ENCODE measurements around the gene ACBD3.

DNA sequence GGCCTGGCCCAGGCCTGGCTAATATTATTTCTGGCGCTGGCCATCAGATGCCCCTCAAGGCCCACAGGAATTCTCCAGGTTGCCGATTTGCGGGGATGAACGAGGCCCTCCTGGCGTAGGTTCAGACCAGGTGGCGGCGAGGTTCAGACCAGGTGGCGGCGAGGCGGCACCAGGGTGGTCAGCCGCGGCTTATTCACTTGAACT is 425 bp upstream of the PYCR2 start:
- PRO-cap: no peak
- RAMPAGE, long total RNA, 4 experiments: no peak in any of the 4 experiments

GRCh38 chr1:225977249-225978267 is 21.6 kb downstream of the SDE2 start:
- PRO-cap: no peak
- RAMPAGE, long total RNA, 4 experiments: no peak in any of the 4 experiments

GRCh38 chr1:226000743-226001164 is 1.6 kb upstream of the SDE2 start:
- PRO-cap: no peak
- RAMPAGE, long total RNA, 4 experiments: no peak in any of the 4 experiments

DNA sequence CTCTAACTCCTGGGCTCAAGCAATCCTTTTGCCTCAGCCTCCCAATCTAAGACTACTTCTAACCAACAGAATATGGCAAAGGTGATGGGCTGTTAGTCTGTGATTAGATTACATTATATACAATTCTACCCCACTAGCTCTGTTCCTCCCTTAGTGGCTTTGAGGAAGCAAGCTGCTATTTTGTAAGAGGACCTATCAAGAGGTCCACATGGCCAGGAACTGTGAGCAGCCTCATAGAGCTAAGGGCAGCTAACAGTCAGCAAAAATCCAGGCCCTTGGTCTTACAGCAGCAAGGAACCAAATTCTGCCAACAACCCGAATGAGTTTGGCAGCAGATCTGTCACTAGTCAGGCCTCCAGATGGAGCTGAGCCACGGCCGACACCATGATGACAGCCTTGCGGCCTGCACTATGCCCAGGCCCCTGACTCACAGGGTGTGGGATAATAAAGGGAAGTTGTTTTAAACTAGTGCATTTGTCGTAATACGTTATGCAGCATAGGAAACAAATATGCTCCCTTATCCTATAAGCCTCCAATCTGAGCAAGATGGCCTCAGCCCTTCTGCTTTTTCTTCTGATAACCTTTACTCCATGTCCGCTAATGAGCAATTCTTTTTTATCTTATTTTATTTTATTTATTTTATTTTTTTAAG is 28.0 kb upstream of the H3-3A start:
- PRO-cap: bidirectional peak, plus-strand start at position 322 of the sequence, minus-strand start at position 161 of the sequence
- RAMPAGE, long total RNA, 4 experiments: no peak in any of the 4 experiments

GRCh38 chr1:226083292-226084207 is 21.0 kb downstream of the H3-3A start:
- PRO-cap: bidirectional peak, plus-strand start at chr1:226083575, minus-strand start at chr1:226083526; bidirectional peak, plus-strand start at chr1:226084046, minus-strand start at chr1:226083928; unidirectional peak, minus-strand start at chr1:226084145
- RAMPAGE, long total RNA, 4 experiments: no peak in any of the 4 experiments

- PRO-cap: no peak
- RAMPAGE, long total RNA, 4 experiments: no peak in any of the 4 experiments
Measured at GRCh38 chr1:226115353-226115636, 52.8 kb downstream of the H3-3A start.

DNA sequence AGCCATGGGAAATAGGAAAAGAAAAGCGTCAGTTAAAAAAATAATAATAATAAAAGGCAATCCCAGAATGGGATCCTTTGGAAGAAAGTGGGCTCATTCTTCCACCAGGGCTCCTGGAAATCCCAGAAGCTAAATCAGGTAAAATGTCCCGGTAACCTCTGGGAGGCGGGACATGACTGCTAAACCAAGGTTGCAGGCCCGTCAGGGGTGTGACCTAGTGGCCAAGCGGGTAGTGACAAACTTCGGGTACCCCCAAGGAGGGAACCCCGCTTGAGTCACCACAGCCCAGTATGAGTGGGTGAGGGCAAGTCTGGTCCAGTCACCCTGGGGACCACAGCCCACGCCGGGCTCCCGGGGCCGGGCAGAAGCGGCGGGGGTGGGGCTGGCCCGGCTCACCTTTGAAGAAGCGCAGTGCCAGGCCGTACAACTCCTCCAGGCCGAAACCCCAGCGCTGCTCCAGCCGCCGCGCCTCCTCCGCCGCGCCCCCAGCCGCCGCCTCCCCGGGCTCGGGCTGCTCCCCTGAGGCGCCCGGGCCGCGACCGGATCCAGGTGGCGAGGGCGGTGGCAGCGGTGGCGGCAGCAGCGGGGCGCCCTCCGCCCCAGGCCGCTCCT is 441 bp downstream of the ACBD3 start:
- PRO-cap: unidirectional peak, plus-strand start at position 318 of the sequence
- RAMPAGE, long total RNA, 4 experiments: no peak in any of the 4 experiments

DNA sequence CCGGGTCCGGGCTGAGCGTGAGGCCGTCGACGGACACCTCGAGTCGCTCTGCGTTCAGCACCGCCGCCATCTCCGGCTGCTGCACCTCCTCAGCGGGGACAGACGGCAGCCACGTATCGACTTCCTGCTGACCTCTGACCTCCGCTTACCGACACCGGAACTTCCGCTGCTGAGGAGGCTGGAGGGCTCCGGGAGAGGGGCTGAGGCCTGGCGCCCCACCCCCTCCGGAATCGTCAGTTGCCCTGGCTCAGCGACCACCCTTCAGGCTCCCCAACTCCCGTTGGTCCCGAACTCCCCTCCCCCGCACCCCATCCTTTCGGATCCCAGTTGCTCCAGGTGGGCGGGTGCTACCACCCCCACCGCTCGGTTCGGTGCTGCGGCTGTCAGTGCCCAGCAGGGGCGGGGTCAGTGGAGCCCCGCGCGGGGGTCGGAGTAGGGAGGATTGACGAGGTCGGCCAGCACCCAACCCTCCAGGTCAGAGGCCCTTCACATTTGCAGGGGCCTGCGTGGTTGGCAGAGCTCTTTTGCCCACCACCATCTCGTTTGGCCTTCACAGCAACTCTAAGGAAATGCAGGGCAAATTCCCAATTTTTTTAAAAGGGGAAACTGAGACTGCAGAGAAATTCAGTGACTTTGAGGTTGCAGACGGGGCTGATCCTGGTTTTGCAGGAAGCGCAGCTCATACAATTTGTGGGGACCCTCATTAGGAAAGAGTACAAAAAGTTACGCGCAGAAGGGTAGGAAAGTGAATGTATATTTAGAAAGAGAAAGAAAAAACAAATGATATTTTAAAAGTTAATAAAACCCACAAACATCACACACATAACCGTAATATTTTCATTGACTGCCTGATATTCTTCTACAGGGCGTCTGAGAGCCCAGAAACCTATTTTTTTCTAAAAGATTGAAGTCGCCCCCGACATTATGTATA is at the start of gene ACBD3:
Gene ACBD3, minus strand, starts transcription at position 136 of the 931 bp plus-strand sequence.
- PRO-cap: bidirectional peak, plus-strand start at position 169 of the sequence, minus-strand start at position 81 of the sequence; unidirectional peak, minus-strand start at position 563 of the sequence
- RAMPAGE, long total RNA, 4 experiments: no peak in any of the 4 experiments

GRCh38 chr1:226355486-226356739 is 46.9 kb upstream of the LIN9 start:
- PRO-cap: no peak
- RAMPAGE, long total RNA, 4 experiments: no peak in any of the 4 experiments

DNA sequence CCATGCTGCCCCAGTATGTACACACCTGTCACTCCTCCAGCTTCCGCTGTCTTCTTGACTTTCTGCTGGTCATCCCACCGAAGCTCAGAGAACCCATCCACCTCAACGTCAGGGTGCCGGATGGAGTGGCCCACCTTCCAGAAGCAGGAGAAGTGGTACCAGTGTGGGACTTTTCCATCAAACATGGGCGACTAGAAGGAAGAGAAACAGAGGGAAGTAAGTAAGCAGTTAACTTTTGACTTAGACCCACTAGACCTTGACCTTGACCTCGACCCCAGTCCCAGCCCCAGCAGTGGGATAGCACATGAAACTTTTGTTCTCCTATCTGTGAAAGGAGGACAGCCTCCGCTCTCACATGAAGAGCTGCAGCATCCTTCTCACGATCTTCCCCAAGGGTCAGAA is 5.7 kb downstream of the PARP1 start:
- PRO-cap: no peak
- RAMPAGE, long total RNA, 4 experiments: no peak in any of the 4 experiments

- PRO-cap: no peak
- RAMPAGE, long total RNA, 4 experiments: no peak in any of the 4 experiments
Measured at GRCh38 chr1:226404879-226406041, 2.6 kb downstream of the PARP1 start.

DNA sequence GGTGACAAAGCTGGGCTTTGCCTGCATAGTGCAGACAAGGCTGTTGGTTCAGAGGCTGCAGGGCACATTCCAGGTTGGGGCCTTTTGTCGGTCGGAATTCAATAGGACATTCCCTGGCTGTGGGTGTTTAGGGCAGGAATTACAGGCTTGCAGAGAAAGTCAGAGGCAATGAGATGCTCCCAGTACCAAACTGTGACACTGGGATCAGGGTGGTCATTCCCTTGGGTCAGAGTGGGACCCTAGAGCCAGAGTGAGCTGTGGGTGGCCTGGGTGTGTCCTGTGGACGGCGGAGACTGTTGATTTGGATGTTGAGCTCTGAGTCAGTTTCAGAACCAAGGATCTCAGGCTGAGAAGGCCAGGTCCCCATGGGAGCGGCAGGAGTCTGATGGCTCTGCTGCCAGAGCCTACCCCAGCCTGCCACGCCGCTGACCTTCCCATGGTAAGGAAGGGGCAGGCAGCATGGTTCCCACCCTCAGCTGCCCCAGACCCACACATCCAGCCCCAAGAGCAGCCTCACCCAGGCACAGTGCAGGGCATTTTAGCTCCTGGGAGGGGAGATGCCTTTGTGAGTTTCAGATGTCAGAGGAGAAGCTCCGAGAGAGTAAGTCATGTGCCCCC is 56.3 kb downstream of the STUM start:
- PRO-cap: no peak
- RAMPAGE, long total RNA, 4 experiments: no peak in any of the 4 experiments

DNA sequence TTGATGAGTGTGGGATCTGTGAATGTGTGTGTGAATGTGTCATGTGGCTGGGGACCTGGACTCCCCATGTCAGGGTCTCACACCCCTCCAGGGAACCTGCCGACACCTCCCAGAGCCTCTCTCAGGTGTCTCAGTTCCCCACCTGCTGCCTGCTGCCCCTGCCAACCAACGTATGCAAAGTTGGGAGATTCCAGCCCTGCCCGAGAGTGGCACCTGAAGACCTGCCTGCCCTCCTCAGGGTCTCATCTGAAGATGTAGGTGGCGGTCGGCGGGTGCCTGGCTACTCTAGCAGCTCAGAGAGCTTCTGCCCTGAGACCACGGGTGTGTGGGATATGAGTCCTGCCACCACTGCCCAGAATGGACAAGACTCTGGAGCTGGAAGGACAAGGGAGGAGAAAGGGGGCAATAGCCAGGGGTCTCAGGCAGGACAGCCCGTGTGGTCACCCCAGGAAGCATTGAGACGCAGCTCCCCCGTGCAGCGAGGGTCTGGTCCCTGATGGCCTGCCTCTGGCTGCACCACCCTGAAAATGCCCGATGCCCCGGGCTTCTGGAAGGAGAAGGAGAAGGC is 88.6 kb downstream of the STUM start:
- PRO-cap: no peak
- RAMPAGE, long total RNA, 4 experiments: no peak in any of the 4 experiments

- PRO-cap: unidirectional peak, minus-strand start at chr1:226655337
- RAMPAGE, long total RNA, 4 experiments: no peak in any of the 4 experiments
Measured at GRCh38 chr1:226655113-226655700, 83.9 kb downstream of the ITPKB start.

- PRO-cap: no peak
- RAMPAGE, long total RNA, 4 experiments: no peak in any of the 4 experiments
Measured at GRCh38 chr1:226703870-226704189, 35.3 kb downstream of the ITPKB start.

- PRO-cap: no peak
- RAMPAGE, long total RNA, 4 experiments: no peak in any of the 4 experiments
Measured at GRCh38 chr1:226709950-226711048, 28.8 kb downstream of the ITPKB start.

- PRO-cap: no peak
- RAMPAGE, long total RNA, 4 experiments: no peak in any of the 4 experiments
Measured at GRCh38 chr1:226712934-226714061, 25.8 kb downstream of the ITPKB start.

DNA sequence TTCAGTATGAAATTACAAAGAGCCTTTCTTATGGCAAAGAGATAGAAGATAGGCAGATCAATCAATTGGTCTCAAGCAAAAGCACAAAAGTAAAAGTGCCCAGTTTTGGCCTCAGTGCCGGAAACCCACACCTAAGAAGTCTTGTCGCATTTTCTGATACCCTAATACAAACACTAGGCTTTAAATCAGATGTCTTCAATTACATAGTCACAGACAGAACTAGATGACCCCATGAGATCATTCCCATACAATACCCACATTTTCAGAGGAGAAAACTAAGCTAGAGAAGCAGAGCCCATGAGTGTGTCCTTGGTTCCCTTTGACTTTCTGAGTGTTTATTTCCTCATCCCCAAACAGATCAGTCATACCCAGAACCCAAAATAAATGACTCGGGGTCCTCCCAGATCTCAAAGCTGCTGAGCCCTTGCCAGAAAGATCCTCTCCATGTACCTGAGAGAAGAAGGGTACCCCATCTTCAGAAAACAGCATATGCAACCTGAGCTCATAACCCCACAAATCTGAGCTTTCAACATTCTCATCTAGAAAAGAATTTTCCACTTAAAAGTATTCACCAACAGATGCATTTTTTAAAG is 7.6 kb downstream of the ITPKB start:
- PRO-cap: unidirectional peak, minus-strand start at position 329 of the sequence
- RAMPAGE, long total RNA, 4 experiments: no peak in any of the 4 experiments

DNA sequence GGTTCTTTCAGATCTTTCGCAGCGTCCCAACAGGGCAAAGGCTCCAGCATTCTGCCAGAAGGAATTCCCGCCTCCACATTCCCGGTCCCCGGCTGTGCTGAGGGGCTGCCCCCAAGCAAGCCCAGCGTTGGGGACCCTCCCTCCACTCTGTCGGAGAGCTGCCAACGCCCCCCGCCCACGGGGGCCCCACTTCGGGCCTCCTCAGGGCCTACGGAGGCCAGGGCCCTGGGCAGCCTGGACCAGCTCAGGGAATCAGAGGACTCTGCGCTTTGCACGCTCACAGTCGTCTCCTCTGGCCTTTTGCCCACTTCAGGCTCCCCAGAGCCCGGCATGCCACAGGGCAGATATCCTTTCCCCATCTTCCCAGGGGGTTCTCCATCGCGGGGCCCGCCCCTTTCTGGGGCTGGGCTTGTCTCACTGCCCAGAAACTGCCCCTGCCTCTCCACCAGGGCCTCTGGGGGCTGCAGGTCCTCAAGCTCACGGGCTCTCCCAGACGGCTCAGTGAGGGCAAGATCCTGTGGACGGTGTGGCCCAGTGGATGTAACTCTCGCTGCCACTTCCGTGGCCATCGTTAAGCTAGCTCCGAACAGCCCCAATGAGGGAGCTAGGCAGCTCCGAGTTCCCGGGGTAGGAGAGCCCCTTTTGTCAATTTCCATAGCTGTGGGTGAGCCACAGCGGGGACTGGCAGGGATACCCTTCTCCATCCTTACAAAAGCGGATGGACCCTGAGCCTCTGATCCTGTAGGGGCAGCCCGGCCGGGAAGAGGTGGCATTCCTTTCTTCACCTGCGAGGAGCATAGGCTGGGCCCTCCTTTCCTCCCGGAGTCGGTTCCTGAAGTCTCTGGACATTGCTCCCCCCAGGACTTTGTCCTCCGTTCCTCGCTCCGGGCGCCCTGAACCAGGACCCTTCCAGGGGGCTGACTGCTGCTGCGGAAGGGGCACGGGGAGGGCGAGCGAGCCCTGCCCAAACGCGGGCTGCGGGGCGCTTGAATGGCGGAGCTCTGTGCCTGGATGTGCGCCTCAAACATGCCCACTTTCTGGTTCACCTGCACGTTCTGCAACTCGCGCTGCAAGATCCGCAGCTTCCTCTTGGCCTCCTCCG is 2.7 kb downstream of the ITPKB start:
- PRO-cap: bidirectional peak, plus-strand start at position 439 of the sequence, minus-strand start at position 294 of the sequence
- RAMPAGE, long total RNA, 4 experiments: no peak in any of the 4 experiments

DNA sequence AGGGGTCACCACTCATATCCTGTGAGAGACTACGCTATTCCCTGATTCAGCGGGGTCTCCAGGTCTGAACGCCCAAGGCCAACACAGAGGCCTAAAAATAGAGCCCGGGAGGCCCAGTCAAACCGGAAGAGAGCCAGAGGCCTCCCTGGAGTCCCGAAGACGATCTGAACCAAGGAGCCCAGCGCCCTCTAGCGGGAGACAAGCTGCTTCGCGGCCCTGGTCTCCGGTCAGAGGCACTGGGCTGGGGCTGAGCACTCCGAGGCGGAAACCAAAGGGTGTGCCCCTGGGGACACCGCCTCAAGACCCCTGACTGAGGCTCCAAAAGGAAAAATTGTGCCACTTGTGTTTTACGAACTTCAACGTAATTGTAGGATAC is 42.4 kb upstream of the PSEN2 start:
- PRO-cap: no peak
- RAMPAGE, long total RNA, 4 experiments: no peak in any of the 4 experiments

Measured in esophagus squamous epithelium (tissue), 4 donors.